ENCODE results near the gene GJB3.

GRCh38 chr1:32337237-32337710 lies 1.2 kb upstream of the MARCKSL1 start:
- RRBS, result 4% methylated on average over 1 of the region's 8 CpGs

DNA sequence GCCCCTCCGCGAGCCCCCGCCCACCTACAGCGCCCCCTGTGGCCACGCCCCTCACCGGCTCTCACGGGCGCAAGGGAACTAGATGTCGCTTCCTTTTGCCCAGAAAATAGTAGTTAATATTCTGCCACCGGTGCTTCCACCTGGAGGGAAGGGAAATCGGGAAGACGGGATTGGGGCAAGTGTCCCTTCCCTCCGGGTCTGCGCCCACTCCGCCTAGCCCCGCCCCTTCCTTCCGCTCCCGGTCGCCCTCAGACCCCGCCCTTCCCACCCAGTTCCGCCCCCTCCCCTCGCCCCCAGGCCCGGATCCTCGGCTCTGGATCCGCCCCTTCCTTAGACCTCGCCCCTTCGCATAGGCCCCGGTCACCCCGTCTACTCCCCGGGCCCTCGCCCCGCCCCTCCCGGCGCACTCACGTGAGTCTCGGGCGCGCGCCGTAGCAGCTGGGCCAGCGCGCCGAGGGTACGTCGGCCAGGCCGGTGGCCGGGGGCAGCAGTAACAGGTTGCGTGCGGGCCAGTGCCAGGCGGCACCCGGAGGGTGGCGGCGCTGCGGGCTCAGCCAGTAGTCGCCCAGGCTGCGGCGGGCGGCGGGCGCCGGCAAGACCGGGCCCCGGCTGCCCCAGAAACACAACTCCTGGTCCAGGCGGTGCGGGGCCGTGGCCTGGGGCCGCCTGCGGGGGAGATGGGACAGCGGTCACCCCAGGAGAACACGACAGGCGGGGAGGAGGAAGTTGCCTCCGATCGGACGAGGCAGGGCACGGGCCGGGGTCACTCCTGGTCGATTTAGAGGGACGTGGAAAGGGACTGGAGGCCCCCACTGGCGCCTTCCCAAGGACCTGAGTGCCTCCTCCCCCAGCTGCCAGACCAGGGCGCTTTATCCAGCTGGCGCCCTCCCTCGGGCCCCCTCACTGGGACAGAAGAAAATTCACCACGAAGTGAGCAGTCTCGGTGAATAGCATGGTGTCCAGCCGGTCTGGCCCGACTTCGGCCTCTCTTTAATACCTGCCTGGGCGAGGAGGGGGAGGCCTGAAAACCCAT lies 10.8 kb downstream of the FAM229A start:
- RRBS, result 14% methylated on average over 51 of the region's 88 CpGs

GRCh38 chr1:32352744-32353664 lies 9.3 kb downstream of the FAM229A start:
- RRBS, result no CpG with 5 or more reads among the region's 5 CpGs

GRCh38 chr1:32686213-32686906 lies 16.2 kb downstream of the SYNC start:
- RRBS, result no CpG with 5 or more reads among the region's 2 CpGs

- RRBS, result no CpG with 5 or more reads among the region's 6 CpGs
Measured at GRCh38 chr1:32700111-32700396, 2.5 kb downstream of the SYNC start.

GRCh38 chr1:32757047-32757844 lies 15.6 kb downstream of the KIAA1522 start:
- RRBS, result no CpG with 5 or more reads among the region's 4 CpGs

GRCh38 chr1:32798996-32799529 lies 18.1 kb downstream of the YARS1 start:
- RRBS, result no CpG with 5 or more reads among the region's 3 CpGs

DNA sequence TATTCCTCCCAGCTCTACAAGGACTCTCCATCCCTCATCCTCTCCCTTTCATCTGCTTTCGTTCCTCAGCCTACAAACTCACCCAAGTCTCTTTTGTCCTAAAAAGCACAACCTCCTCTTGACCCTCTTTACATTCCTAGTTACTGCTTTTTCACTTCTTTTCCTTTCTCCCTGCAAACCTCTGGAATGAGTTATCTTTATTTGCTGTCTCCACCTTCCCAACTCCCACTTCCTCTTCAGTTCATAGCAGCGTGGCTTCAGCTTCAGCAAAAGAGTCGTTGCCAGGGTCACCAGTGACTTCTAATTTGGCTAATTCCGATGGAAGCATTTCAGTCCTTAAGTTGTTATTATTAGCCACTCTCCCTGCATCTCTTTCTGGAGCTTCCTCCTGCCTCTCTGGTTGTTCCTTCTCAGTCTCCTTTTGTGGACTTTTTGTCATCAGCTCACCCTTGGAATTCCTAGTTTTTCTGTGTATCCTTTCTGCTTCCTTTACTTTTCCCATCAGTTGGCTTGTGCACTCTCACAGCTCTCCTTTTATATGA lies 6.3 kb upstream of the TMEM54 start:
- RRBS, result no CpG with 5 or more reads among the region's 4 CpGs

DNA sequence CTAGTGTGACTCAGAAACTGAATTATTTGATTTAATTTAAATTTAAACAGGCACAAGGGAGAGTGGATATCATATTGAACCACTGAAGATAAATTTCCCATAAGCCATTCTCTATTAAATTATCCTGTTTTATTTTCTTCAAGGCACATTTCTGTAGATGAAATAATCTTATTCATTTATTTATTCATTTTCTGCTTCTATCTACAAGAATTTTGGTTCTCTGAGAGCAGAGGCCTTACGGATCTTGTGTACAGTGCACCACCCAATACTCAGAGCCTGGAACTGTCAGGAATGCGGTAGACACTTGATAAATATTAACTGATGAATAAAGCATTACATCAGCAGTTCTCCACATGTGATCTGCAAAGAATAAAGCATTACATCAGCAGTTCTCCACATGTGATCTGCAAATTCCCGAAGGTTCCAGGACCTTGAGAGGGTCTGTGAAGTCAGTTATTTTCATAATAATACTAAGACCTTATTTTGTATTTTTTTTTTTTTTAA lies 11.5 kb upstream of the TMEM54 start:
- RRBS, result no CpG with 5 or more reads among the region's 3 CpGs

- RRBS, result no CpG with 5 or more reads among the region's 5 CpGs
Measured at GRCh38 chr1:32986880-32987338, 22.3 kb upstream of the RNF19B start.

DNA sequence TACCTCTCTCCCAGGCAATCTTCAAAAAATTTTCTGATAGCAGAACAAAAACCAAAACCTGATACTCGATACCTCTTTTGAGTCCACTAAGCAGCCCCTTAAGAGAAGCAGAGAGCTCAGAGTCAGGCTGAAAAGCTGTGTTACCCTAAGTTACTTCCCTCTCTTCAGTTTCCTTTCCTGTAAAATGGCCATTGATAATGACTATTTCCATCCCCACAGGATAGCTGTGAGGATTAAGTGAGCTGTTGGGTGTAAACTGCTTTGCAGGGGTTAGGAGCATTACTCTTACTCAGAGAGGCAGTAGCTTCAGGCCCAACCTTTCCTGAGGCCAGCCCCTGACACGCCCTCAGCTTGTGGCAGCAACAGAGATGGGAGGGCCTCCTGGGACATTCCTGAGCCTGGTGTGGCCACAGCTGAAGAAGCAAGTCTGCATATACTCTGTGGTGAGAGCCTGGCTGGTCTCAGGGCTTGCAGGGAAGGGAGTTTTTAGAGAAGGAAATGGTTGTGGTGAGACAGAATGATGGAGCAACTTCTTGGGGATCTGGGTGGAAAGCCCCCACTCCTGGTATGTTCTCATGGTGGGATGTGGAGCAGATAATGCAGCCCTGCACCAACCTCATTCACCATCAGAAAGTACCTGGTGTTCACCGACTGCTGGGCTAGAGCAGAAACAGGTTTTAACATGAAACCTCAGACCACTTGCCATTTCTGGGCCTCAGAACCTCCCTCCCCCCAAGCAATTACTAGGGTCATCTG lies 27.8 kb upstream of the RNF19B start:
- RRBS, result no CpG with 5 or more reads among the region's 3 CpGs

DNA sequence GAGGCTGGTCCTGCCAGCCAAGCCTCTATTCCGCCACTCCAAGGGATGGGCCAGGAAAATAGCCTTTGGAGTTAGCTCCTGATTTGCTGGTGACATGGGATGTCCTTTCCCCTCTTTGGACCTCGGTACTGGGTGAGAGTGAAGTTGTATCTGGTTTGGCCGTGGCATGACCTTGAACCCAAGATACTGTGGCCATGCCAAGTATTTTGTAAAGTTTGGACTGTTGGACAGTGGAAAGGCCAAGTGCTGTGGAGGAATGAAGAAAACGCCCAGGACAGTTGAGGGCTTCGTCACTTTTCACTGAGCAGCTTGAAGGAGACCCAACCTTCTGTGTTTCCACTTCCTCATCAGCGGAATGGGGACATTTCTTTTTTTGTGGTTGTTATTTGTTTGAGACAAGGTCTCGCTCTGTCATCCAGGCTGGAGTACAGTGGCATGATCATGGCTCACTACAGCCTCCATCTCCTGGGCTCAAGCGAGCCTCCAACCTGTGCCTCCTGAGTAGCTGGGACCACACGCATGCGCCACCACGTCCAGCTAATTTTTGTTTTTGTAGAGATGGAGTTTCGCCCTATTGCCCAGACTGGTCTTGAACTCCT lies 28.5 kb upstream of the RNF19B start:
- RRBS, result no CpG with 5 or more reads among the region's 12 CpGs

DNA sequence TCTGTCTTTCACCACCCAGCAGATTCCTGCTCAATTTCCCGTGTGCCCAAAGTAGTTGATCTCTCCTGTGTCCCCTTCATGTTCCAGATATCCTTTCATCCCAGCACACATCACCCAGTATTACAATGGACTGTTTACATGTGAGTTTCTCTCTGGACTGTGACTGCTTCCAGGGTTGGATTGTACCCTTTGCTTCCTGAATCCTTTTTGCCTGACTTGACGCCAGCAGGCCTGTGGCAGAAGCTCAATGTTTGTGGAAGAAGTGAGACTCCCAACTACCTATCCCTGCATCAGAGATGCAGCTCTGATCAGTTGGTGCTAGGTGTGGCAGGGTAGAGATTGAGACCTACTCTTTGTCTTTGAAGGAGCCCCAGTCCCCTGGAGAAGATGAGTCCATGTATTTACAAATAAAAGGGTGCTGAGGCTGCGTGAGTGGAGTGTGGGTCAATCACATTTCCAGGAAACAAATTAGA lies 36.0 kb downstream of the AK2 start:
- RRBS, result no CpG with 5 or more reads among the region's 3 CpGs

GRCh38 chr1:33017438-33017975 lies 19.2 kb downstream of the AK2 start:
- RRBS, result no CpG with 5 or more reads among the region's 6 CpGs

GRCh38 chr1:33322708-33323294 lies 1.9 kb upstream of the A3GALT2 start:
- RRBS, result no CpG with 5 or more reads among the region's 7 CpGs

DNA sequence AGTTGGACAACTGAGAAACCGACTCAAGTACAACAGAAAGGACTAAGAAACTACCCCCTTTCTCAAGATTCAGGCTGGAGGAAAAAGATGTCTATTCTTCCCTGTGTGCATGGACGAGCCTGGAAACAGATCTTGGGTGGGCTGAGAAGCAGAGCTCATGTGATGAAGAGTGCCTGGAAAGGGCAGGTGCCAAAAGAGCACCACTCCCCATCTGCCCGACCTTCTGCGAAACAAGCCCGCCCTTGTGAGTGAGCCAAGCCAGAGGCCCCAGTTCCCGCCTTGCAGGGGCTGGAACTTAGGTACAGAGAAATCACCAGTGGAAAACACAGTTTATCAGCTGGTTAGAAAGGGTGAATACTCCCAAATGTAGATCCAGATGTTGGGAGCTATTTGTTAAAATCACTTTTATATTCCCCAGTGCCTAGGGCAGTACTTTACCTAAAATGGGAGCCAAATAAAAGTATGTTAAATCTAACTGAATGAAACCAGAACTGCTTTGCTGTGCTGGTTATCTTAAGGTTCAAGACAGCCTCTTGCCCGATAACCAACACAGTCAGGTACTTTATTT lies 26.8 kb upstream of the A3GALT2 start:
- RRBS, result no CpG with 5 or more reads among the region's 7 CpGs

- RRBS, result no CpG with 5 or more reads among the region's 14 CpGs
Measured at GRCh38 chr1:33365317-33366156, 44.6 kb upstream of the A3GALT2 start.

GRCh38 chr1:33460834-33461472 lies 11.5 kb upstream of the ZSCAN20 start:
- RRBS, result no CpG with 5 or more reads among the region's 3 CpGs

- RRBS, result no CpG with 5 or more reads among the region's 4 CpGs
Measured at GRCh38 chr1:34427321-34427782, 250.6 kb downstream of the C1orf94 start.

- RRBS, result 16% methylated on average over 16 of the region's 74 CpGs
Measured at GRCh38 chr1:34781030-34781994, at the start of gene GJB3. GJB3 (plus strand) TSS chr1:34781214.